ENCODE measurements around a stretch of chr20.

DNA sequence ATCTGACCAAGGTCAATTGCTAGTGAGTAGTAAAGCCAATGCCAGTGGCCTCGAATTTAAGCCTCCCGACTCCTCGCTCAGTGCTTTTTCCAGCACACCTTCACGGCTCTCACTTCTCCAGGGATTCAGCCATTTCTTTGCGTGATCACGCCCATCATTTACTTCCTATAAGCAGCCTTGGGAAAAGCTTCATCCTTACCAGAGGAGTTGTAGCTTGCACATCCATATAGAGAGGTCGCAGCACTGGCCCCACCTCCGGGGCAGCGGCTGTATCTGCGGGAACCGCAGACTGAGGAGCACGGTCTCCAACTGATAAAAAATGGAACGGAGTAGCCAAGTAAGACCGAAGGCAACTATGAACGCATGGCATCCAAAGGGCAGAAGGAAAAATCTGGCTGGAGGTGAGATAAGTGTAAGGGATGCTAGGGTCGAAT, 853 bp downstream of the NFS1 start:
- RRBS = no CpG with 5 or more reads among the region's 16 CpGs

DNA sequence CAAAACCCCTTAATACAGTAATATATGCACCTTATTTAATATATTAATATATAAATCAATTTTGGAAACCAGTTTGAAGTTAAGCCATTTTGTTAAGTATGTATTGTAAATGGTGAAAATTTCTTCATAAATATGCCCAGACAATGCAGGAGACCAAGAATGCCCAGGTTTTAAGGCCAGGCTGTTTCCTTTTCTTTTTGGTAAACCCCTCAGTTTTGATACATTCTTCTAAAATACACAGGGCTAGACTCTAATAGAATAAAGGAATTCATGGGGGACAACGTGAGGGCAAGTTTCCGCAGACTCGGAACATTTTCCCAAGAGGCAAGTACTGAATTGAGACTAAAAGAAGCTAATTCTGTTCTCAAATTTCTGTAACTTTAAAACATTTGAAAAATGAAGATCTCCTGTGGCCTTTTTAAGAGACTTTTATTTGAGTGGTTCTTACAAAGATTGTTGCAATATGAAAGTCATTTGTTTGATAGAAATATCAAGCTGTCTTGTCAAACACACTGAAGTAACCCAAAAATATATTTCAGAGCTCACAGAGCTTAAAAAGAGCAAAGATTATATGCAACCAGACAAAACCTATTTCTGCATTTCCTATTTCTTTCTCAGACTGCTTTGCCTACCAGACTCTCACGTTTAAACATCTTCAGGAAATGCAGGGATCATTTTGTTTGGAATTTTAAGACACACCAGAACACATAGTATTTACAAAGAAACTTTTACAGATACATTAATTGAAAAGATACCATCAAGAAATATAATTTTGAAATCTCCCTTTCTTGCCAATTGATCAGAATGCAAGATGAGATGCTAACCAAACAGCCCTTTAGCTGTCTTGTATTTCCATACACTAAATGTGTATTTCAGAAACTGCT, 4.2 kb downstream of the ROMO1 start:
- RRBS = no CpG with 5 or more reads among the region's 4 CpGs

- RRBS = no CpG with 5 or more reads among the region's 9 CpGs
These were observed 13.0 kb downstream of the ROMO1 start for GRCh38 chr20:35711905-35712841.

- RRBS = no CpG with 5 or more reads among the region's 14 CpGs
These were observed 14.2 kb downstream of the ROMO1 start for GRCh38 chr20:35713227-35714063.

DNA sequence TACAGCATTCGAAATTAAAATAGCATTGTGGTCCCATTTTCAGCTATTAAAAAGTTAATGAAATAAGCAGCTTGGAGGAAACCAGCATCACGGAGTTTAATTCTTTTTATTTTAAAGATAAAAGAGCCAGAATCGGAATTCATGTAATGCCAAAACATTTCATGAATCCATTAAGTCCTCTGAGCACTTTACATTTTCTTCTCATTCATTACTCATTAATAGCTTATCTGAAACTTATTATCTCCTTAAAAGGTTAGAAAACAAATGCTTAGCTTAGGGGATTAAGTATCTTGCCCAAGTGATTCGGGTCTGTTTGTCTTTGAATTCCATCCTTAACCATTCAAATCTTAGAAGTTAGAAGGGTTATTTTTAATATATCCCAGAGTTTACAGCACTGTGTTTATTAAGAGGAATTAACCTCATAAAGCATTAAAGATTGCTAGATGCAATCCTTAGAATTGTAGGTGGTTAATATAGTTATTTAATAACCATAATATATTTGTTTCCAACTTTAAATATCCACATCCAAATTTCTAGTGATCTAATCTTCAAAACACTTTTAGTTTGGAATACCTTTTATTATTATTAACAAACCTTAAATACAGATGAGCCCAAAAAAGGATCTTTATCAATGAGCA, 11.1 kb downstream of the RBM39 start:
- RRBS = no CpG with 5 or more reads among the region's 4 CpGs

DNA sequence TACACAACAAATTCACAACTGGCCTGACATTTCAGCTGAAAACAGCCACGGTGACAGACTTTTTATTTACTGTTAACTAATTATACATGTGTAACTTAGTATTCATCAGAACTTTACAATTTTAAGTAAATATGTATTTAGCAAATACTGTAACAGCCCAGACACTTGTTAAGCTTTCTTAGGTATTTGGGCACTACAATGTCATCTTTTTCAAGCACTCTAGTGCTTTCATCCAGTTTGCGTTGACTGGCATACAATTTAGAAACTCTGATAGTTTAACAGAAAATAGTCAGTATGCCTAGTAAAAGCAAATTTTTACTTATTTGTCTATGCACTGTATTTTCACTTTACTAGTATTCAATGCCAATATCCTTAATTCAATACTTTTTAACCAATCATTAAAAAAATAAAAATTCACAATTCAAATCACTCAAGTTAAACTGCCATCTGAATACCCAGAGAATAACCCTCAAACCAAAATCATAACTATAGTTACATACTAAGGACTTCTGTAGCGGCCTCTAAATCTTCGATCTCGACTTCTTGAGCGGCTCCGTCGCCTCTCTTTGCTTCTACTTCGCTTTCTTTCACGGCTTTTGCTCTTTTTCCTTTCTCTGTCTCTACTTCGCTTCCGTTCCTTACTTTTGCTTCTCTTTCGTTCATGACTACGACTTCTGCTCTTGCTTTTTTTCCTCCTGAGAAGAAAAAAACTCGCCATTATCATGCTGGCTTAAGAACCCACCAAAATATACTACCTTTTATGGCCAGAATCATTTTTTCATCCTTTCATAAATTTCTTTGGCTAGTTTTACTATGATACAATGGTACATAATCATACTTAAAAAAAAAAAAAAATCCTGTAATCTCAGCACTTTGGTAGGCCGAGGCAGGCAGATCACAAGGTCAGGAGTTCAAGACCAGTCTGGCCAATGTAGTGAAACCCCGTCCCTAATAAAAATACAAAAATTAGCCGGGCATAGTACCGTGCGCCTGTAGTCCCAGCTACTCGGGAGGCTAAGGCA, 10.3 kb downstream of the RBM39 start:
- RRBS = no CpG with 5 or more reads among the region's 21 CpGs

GRCh38 chr20:35738022-35738871, 3.8 kb downstream of the RBM39 start:
- RRBS = no CpG with 5 or more reads among the region's 12 CpGs

GRCh38 chr20:35773156-35773940, 1.5 kb downstream of the PHF20 start:
- RRBS = no CpG with 5 or more reads among the region's 7 CpGs

DNA sequence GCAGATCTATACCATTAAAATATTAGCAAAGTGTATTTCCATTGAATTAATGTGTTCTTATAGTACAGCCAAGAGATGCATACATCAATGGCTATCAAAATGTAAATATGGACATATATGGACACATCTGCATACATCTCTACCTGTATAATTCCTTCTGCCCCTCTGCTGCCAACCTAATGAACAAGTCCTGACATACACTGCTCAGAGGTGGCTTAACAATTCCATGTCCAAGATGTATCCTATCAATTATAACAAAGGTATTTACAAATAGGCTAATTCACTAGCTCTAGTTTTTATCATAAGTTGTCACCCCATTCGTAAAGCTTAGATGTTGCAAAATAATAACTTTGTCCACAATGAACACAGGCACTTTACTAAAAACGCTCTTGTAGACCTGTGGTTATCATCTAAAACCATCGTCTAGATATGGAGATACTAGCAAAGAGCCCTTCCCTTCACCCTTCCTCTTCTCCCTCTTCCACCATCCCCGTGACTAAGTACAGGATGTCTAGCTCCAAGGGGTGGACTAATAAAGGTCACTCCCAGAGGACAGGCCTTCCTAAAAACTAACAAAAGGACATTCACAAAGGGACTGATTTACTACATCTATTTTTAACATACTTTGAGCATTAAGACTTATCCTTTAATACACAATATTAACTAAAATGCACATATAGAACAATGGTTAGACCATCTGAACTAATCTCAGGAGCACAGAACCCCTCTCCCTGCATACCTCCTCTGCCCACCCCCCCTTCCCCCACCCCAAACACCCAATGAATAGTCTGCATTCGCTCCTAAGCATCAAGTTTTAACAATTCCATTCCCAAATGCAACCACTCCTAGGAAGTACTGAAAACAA, 77.9 kb downstream of the CNBD2 start:
- RRBS = no CpG with 5 or more reads among the region's 5 CpGs

- RRBS = no CpG with 5 or more reads among the region's 9 CpGs
These were observed 13.8 kb upstream of the EPB41L1 start for GRCh38 chr20:36140367-36141552.

GRCh38 chr20:36153462-36153888, 1.1 kb upstream of the EPB41L1 start:
- RRBS = no CpG with 5 or more reads among the region's 7 CpGs

DNA sequence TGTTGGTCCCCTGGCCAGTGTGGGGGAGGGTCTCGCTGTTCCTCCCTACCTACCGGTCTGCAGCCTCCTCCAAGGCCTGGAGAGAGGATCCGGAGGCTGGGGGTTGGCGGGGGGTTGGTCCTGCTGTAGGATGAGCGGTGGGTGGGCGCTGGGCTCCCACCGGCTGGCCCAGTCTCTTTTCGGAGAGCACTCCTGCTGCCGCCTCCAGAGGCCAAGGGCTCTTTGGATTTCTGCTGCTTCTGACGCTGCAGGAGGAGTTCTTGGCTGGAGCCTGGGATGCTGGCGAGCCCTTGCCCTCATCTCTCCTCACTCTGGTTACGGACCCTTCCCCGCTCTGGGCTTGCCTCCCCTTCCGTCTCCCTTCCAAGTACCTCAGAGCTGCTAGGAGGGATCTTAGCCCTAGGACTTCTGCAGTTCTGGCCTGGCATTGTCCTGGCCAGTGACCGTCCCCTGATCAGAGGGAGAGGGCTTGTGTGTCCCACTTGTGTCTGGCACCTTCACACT, 522 bp downstream of the EPB41L1 start:
- RRBS = 17% methylated on average over 5 of the region's 15 CpGs

DNA sequence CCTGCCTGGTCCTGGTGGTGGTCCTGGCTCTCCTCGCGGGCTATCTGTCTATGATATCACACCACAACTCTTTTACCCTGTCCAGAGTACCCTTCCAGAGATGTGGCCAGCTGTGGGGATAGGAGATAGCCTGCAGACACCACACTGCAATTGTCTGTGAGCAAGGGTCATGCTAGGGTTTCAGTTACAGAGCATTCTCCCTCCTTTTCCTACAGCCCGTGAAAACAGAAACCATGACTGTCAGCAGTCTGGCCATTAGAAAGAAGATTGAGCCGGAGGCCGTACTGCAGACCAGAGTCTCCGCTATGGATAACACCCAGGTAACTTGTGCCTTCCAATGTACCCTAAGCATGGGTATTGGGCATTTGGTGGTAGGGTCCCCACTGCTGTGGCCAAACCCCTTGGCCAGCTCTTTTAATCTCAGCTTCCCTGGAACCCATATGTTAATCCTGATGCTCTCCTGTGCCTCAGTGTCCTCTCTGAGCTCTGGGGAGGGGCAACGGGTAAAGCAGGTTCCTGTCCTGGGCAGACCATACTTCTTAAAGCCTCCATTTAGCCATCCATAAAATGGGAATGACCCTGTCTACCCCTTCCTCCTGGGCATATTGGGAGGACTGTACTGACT, 24.1 kb upstream of the AAR2 start:
- RRBS = no CpG with 5 or more reads among the region's 7 CpGs

DNA sequence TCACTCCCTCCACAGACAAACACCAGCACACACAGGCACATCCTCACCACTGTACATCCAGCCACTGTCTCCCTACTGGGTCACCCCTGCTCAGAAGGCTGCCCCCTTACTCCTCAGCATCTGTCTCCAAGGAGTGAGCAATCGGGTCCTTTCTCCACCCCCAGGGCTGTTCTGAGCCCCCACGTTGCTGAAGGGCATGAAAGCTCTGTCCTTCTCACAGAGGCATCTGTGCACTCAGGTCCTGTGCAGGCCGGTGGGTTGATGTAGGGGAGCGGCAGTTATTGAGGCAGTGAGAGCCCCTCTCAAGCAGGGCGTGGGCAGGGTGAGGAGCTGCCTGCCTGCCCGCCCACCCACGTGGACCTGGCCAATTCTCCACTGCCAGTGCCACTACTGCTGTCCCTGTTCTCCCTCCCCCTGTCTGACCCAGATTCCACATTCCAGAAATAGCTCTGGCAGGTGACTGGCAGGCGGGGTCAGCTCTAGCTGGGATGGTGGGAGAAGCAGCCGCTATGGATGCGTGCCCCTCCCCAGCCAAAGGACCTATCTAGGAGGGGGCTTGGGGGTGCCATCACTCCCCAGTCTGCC, 86.7 kb upstream of the MYL9 start:
- RRBS = no CpG with 5 or more reads among the region's 10 CpGs

DNA sequence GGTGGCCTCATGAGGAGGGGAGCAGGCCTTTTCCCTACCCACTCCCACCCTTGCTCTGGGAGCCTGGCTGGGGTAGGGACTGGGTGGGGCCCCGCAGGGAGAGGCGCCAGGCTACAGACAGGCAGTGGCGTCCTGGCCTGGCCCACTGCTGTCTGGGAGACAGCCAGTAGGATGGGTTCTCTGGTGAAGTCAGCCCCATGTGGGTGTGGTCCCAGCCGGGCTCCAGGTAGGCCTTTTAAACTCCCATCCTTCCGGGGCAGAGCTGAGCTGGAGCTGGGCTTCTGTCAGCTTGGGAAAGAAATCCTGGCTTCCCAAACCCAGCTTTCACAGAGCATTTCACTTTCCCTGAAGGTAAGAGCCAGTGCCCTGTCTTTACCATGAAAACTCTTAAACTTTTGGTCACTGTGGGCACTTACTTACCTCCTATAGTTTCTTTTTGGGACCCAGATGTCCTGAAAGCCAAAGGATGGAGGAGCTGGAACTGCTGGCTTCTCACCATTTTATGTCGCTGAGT, 68.4 kb upstream of the MYL9 start:
- RRBS = no CpG with 5 or more reads among the region's 6 CpGs

GRCh38 chr20:36493560-36494455, 47.5 kb upstream of the MYL9 start:
- RRBS = no CpG with 5 or more reads among the region's 14 CpGs

DNA sequence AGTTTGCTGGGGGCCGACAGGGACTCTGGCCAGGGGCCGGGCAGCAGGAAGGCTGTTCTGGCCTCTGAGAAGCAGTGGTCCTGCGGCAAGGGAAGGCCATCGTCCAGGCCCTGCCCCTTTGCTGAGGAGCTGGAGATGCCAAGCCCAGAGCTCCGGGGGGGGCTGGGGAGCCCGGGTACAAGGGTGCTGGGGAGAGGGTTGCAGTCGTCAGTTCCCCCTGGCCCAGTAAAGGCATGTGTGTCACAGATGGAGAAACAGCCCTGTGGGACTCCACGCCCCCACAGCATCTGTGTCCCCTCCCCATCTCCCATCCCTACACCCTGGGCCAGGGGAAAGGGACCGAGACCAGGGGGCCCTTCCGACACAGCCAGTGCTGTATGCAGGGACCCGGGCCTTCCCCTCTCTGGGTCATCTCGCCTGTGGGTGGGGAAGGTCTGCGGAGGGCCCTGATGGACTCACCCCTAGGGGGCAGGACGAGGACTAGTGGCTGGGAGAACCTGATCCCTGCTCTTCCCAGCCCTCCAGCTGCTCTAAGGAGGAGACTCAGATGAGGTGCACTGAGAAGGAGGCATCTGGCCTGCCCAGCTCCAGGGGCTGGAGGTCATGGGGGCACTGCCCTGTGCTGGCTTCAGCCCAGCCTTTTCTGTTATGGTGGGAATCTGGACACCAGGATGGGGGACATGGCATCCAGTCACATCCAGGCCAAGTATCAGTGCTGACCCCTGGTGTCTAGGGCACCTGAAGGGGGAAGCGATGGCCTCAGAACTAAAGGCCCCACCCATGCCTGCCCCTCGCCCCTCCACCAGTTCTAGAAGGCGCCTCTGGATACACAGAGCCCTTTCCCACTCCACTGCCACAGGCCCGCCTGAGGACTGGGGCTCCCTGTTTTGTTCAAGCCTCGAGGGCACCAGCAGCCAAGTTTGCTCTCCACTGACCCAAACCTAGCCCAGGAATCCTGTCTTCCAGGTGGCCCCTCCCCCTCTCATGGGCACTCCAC, 710 bp downstream of the MYL9 start:
- RRBS = 0% methylated on average over 1 of the region's 19 CpGs

DNA sequence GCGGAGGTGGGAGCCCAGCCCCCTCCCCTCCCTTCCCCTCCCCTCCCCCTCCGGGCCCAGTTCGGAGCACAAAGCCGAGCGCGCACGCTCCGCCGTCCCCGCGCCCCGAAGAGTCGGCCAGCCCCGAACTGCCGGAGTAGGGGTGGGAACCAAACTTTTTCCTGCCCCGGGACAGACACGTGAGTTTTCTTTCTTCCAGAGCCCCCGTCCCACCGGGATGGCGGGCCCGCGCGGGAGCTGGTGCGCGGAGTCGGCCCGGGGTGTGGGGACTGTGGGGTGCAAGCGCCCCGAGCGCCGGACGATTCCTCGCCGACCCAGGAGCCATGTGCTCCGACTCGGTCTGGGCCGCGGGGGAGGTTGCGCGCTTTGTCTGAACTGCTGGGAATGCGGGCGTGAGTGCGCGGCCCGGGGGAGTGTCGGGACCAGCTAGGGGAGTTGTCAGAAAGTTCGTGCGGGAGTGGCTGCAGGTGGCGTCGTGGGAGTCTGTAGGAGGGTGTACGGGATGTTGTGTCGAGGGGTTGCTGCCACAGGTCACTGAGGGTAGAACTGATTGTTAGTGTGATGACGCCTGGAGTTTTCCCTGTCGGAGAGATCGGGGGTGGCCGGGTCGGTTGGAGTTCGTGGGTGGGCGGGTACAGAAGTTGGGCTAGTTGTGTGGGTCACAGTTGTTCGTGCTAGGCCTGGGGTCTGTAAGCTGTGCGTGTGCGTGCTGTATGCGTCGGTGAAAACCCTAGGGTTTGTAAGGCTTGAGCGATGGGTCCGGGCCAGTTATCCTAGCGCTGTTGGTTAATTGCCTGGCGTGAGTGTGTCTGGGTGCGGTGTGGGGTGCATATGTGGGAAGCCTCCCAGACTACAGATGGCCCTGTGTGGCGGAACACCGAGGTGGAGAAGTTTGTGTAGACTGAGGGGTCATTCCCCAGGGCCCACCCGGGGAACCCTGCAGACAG, 1.3 kb downstream of the TGIF2 start:
- RRBS = 1% methylated on average over 36 of the region's 72 CpGs

DNA sequence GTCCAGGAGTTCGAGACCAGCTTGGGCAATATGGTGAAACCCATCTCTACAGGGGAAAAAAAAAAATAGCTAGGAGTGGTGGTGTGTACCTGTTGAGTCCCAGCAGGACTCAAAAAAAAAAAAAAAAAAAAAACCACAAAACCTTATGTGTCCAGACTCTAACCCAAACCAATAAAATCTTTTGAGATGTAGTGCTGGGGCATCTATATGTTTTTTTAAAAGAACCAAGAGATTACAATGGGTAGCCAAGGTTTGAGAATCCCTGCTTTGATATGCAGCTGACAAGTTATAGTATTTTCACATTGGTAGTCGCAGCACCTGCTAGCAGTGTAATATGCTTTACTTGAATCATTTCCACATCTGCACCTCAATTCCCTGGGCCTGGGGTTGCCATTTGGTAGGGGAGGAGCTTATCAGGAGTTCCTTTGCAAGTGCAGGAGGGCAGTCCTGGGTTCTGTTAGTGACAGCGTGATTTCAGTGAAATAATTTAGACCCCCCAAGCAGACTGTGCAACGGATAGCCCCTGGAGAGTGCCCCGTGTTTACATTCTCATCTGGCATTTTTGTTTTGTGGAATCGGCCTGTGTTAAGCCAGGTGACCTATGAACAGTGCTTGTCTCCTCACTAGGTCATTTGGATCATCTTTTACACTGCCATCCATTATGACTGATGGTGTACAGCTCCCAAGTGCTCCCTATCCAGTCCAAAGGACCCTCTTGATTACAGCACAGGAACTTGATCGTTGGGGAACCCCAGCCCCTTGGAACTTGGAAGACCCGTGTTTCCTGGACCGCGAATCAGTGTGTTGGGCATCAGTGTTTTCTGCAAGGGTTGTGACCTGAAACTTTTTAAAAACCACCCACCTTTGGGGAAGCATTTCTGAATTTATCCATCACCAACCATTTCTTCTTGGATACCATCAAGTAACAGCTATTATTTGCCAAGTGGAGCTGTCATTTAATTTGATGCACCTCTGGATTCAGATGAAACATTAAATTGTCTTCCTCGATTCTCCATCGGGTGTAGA, 6.1 kb downstream of the RAB5IF start:
- RRBS = no CpG with 5 or more reads among the region's 12 CpGs

- RRBS = no CpG with 5 or more reads among the region's 8 CpGs
These were observed 17.8 kb downstream of the SLA2 start for GRCh38 chr20:36628028-36628667.